Breast epithelium (tissue), 2 donors: Measurements from ENCODE around the genes B3GNT7 and COPS7B.

GRCh38 chr2:229980692-229981356 lies 58.5 kb downstream of the FBXO36 start:
- PRO-cap, result no peak
- RAMPAGE, long total RNA, 2 experiments, result no peak in any of the 2 experiments

DNA sequence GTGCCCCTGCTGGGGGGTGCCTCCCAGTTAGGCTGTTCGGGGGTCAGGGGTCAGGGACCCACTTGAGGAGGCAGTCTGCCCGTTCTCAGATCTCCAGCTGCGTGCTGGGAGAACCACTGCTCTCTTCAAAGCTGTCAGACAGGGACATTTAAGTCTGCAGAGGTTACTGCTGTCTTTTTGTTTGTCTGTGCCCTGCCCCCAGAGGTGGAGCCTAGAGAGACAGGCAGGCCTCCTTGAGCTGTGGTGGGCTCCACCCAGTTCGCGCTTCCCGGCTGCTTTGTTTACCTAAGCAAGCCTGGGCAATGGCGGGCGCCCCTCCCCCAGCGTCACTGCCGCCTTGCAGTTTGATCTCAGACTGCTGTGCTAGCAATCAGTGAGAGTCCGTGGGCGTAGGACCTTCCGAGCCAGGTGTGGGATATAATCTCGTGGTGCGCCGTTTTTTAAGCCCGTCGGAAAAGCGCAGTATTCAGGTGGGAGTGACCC lies 14.8 kb downstream of the SP140L start:
- PRO-cap, result no peak
- RAMPAGE, long total RNA, 2 experiments, result no peak in any of the 2 experiments

DNA sequence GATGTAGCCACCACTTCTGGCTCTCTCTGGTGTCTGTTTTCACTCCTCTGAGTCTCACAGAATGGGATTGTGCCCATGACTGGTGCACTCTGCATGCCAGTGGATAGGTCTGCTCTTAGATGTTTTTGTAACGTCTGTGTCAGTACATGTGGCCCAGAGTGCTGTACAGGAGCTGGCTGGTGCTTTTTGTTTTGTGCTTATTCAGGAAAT lies 6.8 kb upstream of the SP100 start:
- PRO-cap, result no peak
- RAMPAGE, long total RNA, 2 experiments, result no peak in any of the 2 experiments

DNA sequence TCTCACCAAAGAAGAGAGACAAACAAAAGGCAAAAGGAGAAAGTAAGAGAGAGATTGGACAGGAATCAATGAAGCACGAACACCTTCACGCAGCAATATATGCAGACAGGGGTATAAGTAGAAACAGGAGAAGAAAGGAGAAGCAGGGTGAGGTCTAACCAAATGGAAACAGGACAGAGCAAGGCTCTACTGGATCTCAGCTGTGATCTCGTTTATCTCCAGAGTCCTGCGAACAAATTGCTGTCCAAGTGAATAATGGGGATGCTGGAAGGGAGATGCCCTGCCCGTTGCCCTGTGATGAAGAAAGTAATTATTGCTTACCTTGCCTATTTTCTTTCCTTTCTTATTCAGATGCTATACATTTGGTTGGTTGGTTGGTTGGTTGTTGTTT lies 33.9 kb downstream of the SP100 start:
- PRO-cap, result no peak
- RAMPAGE, long total RNA, 2 experiments, result no peak in any of the 2 experiments

- PRO-cap, result no peak
- RAMPAGE, long total RNA, 2 experiments, result no peak in any of the 2 experiments
Measured at GRCh38 chr2:230828255-230828946, 36.3 kb upstream of the ITM2C start.

DNA sequence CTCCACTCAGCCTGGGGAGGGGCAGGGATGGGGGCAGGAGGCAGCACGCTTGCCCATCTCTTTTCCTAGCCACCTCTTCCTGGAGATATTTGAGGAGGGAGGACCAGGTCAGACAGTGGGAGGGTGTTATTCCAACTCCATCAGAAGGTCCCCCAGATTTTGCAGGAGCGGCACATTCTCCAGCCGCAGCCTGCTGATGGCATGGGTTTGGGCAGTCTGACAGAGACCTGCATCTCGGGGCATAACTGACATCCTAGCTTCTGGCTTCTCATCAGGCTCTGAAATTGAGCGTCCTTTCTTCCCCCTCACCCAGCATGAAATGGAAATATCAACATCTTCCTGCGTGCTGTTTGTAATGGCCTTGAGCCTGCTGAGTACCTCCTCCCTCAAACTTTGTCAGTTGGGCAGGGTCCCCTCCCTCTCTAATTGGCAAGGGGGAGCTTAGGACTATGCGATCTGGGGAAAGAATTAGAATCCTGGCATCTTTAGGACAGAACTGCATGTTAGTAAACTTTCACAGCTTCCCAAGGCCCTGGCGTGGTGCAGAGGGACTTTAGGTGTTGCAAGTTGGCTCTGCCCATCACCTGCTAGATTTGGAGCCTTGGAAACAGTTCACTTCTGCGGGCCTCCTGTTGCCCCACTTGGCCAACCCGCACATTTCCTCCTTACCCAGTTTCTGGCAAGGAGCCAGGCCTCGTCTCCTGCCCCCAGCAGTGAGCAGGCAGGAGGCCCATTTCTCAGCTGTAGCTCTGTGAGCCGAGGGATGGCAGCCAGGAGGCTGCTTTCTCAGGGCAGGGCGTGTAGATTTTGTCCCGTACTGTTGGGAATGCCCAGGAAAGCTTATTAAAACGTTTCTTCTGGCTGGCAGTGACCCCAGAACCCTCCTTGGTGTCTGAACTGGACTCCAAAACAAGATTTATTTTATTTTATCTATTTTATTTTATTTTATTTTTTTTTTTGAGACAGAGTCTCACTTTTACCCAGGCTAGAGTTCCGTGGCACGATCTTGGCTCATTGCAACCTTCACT lies 2.3 kb downstream of the ITM2C start:
- PRO-cap, result no peak
- RAMPAGE, long total RNA, 2 experiments, result no peak in any of the 2 experiments

DNA sequence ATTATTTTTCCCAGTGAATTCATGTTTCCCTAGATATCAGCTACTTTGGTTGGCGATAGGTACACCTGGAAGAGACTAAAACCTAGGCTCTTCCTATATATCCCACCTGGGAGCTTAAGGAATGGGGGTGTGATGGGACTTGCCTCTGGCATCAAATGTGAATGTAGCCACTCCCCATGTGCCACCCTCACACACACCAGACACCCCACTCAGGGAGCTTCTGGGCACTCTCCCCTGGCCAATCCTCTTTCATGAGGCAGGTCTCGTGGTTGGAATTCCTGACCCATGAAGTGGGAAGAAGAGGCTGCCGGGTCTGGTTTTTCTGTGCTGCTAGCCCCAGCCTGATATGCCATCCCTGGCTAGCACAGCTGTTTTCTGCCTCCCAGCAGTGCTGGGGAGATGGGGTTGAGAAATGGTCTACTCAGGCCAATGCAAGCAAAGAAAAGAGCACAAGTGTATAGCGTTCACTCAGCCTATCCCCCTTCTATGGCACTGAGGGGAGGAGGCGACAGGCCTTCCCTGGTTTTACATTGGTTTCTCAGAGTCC lies 1.2 kb upstream of the C2orf72 start:
- PRO-cap, result no peak
- RAMPAGE, long total RNA, 2 experiments, result no peak in any of the 2 experiments

DNA sequence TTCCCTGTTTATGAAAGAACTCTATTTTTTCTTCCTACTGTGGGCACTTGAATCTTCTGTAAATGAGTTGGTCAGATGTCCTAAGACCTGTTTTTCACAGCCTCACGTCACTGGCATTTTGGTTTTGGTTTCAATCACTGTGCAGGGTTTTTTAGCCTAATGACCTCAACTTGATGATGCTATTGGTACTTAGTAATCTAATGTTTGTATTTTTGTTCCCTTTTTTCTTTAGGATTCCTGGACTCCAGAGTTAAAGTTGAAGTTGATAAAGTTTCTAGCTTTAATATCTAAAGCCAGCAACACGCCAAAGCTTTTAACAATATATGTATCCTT lies 24.0 kb downstream of the ARMC9 start:
- PRO-cap, result no peak
- RAMPAGE, long total RNA, 2 experiments, result no peak in any of the 2 experiments

- PRO-cap, result no peak
- RAMPAGE, long total RNA, 2 experiments, result no peak in any of the 2 experiments
Measured at GRCh38 chr2:231395256-231396117, at the start of gene B3GNT7. Gene B3GNT7, plus strand, starts transcription at chr2:231395710.

GRCh38 chr2:231545441-231546212 lies 15.4 kb upstream of the NMUR1 start:
- PRO-cap, result no peak
- RAMPAGE, long total RNA, 2 experiments, result no peak in any of the 2 experiments

GRCh38 chr2:231660736-231661518 lies 47.4 kb upstream of the PTMA start:
- PRO-cap, result no peak
- RAMPAGE, long total RNA, 2 experiments, result no peak in any of the 2 experiments

- PRO-cap, result no peak
- RAMPAGE, long total RNA, 2 experiments, result no peak in any of the 2 experiments
Measured at GRCh38 chr2:231667591-231667858, 40.8 kb upstream of the PTMA start.

GRCh38 chr2:231709644-231710027 lies 1.3 kb downstream of the PTMA start:
- PRO-cap, result no peak
- RAMPAGE, long total RNA, 2 experiments, result no peak in any of the 2 experiments

DNA sequence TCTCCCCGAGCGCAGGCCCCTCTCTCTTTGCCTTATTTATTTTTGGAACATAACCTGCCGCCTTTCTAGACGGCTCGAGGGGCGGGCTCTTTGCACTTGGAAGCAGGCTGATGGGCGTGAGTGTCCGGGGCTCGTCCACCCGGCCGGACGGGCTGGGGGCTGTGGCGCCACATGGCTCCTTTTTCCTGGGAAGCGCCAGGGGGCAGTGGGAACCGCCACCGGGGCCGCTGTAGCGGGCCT lies 2.5 kb downstream of the PTMA start:
- PRO-cap, result no peak
- RAMPAGE, long total RNA, 2 experiments, result no peak in any of the 2 experiments

DNA sequence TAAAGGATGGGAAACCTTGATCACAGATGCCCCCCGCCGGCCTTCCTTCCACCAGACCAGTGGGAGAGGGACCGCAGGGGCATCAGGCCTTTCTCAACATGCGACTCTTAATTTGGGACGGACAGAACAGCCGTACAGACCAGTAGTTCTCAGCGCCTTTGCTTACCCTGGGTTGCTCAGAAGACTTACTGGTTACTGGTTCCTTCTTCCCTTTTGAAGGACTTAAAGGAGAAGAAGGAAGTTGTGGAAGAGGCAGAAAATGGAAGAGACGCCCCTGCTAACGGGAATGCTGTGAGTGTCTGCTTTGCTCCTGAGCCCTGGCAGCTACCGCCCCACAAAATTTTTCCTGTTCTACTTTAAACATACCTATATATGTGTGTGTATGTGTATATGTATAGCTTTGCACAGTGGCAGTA lies 2.8 kb downstream of the PTMA start:
- PRO-cap, result no peak
- RAMPAGE, long total RNA, 2 experiments, result no peak in any of the 2 experiments

- PRO-cap, result no peak
- RAMPAGE, long total RNA, 2 experiments, result no peak in any of the 2 experiments
Measured at GRCh38 chr2:231782322-231782934, 1.3 kb upstream of the PDE6D start.

DNA sequence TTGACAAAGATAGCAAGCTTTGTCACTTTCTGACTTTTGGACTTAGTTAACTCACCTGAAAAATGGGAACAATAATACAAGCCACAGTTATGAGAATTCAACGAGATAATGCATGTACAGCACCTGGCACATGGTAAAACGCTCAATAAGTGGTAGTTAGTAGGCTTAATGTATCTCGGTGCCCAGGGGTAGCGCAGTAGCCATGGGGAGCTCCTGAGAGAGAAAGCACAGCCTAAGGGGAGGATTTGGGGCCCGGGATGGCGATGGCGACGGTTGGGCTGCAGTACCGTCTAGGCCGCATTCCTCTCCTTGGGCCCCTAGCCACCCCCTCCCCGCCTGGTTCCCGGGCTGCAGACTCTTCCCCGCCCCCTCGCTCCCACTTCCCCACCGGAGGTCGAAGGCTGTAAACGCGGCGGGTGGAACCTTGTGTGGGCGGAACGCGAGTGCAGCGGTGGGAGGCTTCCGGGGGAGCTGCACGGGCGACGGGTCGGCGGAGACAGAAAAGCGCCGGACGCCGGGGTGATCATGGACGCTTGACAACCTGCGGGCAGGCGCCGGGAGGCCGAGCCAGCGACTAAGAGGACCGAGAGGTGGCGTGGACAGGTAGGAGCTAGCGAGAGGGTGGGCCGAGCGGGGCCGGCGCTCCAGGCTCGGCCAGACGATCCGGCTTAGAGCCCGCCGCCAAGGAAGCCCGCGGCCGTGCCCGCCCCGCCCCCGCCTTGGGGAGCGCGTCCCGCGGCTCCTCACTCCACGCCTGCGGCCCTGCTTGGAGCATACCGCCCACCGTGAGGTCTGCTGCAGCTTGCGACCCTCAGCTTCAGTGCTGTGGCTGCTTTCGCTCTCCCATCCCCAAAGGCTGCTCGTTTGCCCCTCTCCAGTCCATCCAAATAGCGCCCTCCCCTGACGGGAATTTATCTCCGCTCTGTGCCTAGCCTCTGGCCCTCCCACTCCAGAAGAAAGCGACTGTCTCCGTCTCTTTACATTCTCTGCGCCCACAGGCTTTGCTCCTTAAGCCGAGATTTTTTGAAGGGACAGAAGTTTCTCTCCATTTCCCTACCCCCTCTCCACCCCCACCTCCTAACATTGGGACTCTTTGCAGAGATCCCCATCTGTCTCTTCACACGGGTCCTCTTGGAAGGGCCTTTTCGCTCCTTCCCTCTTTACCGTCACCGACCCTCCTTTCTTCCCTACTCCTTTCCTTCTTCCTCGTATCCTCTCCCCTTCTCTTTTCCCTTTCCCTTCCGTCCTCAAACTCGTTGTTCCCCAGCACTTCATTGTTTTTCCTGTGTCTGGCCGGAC lies at the start of gene COPS7B:
Gene COPS7B (plus strand): TSS at position 510 of the 1,299 bp plus-strand sequence.
- PRO-cap, result unidirectional peak, plus-strand start at position 510 of the sequence
- RAMPAGE, long total RNA, 2 experiments, result no peak in any of the 2 experiments

DNA sequence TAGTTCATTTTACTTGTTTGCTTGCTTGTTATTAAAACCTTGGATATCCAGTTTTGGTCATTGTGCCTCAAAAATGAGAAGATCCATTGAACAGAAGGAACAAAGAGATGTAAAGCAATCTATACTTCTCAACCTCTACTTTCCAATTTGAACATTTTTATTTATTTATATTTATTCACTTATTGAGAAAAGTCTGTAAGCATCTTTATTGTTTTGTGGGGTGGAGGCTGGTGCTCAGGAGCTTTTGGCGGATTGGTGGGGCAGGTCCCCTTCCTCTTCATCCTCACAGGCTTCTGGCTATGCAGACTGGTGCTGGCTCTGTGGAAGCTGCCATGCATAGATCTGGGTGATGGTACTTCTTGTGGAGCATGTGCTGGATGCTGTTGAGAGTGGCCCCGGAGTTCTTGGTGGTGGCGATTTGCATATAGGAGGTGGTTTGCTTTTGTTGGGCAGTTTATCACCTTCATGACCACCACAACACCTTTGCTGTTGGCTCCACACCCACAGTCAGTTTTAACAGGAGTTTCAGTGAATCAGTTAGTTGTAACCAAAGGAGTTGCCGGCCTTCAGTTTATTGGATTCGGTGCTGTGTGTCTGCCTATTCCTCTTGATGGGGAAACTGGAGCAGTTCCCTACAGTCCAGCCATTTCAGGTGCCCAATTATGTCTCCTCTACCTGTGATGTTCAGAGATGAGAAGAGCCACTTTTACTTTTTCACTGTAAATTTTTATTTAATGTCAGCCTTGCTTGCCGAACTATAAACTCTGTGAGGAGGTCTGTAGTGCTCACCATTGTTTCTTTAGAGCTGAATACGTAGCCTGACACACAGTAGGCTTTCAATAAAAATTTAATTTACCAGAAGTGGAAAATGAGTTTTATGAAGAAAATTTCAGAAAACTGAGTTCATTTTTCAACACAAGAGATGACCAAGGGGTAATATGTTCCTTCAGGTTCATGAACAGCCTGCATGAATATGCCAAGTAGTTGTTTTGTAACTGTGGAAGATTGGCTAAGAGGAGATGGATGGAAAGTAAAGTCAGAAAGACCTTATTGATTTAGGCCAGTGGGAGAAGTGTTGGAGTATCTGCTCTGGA lies 3.3 kb downstream of the COPS7B start:
- PRO-cap, result no peak
- RAMPAGE, long total RNA, 2 experiments, result no peak in any of the 2 experiments

- PRO-cap, result no peak
- RAMPAGE, long total RNA, 2 experiments, result no peak in any of the 2 experiments
Measured at GRCh38 chr2:232309653-232310064, 68.9 kb upstream of the ALPP start.

DNA sequence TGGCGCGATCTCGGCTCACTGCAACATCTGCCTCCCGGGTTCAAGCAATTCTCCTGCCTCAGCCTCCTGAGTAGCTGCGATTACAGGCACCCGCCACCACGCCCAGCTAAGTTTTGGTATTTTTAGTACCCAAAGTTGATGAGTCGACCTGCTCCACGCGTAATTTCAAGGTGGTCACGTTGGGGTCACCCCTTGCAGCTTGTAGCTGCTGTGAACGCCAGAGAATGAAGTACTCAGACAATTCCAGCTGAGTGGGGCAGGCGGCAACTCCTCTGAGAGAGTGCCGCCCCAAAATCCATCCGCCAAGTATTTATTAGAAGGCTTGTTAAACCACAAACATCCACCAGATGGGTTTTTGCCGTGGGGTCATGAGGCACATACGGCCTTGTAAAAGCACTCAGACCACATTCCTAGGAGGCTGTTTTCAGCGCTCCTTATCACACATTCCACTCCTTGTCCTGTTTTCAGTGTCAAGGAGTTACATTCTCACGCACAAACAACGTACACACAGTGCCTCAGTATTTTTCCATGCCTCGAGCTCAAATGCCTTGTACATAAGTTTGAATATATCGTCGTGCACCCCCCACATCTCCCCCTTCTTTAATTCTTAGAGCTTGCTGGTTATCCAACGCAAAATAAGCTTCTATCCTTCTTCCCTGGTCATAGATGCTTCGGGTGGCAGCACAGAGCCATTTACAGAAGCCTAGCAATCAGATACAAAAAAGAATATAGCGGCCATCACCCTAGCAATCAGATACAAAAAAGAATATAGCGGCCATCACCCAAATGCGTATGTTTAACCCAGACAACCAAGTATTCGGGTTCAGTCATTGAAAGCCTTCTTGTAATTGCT lies 7.2 kb downstream of the ALPP start:
- PRO-cap, result no peak
- RAMPAGE, long total RNA, 2 experiments, result no peak in any of the 2 experiments